Measurements from ENCODE around the genes LLGL1, SHMT1, FOXO3B and RNF112.

GRCh38 chr17:18108794-18109063 is 173 bp downstream of the MYO15A start:
- PRO-cap = no peak

DNA sequence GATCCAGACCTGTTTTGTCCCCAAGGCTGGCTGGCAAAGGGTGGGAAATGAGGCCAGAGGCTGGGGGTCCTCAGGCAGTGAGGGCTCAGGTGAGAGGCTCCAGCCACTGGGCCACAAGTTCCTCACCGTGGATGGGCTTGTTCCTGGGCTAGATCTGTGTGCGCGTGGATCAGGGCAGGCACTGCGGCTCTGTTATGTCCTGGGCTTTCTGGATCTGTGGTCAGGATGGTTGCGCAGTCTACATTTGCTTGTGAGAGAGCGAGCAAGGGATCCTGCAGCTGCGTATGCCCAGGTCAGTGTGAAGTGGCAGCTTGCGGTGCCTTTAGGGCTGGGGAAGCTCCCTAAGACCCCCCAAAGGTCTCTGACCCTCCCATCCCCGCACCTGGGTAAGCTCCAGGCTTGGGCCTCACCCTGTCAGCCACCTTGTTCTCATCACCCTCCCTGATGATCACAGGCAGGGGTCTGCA is 705 bp downstream of the MYO15A start:
- PRO-cap = no peak

DNA sequence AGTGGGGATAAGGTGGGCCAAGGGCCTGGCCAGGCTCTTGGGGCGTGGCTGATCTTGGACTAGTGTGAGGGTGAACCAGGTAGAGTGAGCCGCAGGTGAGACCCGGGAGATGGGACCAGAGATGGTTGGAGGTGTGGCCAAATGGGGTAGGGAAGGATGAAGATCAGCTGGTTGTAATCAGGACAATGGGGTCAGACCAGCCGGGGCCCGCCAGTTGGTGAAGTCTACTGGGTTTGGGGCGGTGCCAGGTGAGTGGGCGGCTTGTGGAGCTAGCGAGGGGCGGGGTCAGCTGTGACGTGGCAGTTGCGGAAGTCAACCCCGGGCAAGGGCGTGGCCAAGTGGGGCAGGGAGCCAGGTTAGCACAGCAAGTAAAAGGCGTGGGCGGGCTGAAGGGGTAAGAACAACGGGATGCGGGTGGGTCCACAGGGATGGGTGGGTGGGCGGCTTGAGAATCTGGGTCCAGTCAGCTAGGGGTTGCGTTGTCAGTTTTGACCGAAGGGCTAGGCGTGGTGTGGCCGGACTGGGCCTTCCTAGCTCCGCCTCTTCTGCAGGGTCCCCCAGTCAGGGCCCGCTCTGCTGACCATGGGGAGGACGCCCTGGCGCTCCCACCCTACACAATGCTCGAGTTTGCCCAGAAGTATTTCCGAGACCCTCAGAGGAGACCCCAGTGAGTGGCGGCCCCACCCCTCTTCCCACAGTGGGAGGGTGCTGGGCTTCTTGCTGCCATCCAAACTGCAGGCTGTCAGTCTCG is 25.5 kb upstream of the ALKBH5 start:
- PRO-cap = bidirectional peak, plus-strand start at position 371 of the sequence, minus-strand start at position 226 of the sequence

DNA sequence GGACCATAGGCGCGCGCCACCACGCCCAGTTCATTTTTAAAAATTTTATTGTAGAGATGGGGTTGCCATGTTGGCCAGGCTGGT is 1.1 kb upstream of the ALKBH5 start:
- PRO-cap = no peak

DNA sequence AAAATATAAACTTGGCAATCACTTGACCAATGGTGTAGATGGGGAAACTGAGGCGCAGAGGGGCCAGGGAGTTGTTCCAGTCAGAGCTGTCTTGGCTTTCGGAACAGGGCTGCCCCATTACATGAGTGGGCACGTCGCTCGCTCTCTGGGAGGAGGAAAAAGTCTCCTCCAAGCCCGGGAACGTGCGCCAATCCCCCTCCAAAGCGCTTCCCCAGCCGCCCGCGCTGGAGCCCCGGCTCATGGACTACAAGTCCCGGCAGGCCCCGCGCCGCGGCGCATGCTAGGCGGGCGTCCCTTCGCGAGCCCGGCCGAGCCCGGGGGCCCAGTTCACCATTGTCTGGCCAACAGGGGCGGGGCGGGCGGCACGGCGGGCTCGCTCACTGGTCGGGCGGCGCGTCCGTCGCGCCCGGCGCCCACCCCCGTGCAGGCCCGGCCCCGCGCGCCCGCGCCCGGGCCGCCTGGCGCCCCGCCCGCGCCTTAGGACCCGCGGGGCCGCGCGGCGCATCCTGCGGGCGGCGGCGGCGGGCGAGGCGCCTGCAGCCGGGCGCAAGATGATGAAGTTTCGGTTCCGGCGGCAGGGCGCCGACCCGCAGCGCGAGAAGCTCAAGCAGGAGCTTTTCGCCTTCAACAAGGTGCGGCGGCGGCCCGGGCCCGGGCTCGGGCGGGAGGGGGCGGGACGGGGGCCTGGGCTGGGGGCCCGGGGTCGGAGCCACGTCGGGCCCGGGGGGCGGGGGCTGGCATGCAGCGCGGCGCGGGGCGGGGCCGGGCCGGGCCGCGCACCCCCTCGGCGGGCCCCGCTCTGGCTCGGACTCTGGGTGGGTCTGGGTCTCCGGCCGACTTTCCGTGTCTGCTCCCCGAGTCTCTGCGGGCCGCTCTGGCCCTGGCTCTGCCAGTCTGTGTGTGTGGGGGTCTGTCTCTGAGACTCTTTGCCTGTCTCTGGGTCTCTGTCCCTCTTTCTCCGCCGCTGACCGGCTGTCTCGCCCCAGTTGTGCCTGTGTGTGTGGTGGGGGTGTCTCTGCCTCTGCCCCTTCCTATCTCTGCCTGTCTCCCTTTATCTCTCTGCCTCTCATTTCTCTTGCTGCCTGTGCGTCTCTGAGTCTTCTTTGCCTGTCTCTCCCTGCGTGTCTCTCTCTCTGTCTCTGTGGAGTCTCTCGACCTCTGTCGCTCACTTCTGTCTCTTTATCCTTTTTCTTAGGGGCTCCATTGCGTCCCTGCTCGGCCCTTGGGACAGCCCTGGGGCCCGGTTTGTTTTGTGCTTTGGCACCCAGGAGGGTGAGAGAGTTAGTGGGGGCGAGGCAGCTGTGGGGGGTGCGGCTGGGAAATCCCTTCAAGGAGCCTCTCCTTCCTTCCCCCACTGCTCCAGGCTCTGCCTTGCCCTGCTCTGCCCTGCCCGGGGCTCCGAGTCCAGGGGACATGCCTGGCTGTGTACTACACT is at the start of gene LLGL1:
Gene LLGL1 (plus strand): TSS at position 504 of the 1,435 bp plus-strand sequence.
- PRO-cap = bidirectional peak, plus-strand start at position 504 of the sequence, minus-strand start at position 246 of the sequence; unidirectional peak, plus-strand start at position 807 of the sequence

DNA sequence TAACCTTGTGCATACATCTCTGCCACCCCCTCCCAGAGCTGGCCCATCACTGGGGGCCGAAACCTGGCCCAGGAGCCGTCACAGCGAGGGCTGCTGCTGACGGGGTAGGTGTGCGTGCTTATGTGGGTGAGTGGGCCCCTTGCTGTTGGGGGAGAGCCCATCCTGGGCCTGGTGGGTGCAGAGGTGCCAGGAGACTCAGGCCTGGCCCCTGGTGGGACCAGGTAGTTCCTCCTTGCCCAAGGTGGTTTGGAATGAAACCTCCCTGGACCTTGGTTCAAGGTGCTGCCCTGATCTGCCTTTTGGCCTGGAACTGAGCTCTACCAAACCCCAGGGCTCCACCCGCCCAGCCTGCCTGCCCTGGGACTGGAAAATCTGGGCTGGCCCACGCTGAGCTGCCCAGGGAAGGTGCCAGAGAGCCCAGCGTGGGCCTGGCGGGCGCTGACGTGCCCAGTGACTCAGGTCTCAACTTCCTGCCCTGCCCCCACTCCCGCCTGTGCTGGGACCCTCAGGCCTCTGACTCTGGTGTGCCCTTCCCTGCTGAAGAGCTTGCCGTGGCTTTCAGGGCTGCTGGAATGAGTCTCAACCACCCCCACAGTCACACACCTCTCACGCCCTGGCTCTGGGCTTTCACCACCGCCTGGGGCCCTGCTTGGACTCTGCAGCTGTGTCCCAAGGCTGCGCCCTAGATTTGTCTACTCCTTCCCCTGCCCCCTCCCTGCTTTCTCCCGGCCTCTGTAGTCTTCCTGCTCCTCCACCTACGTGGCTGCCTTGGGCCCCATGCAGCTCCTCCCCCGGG is 10.2 kb downstream of the LLGL1 start:
- PRO-cap = no peak

- PRO-cap = no peak
Measured at GRCh38 chr17:18237421-18237793, 12.0 kb downstream of the LLGL1 start.

GRCh38 chr17:18257013-18257827 is 1.3 kb downstream of the FLII start:
- PRO-cap = no peak

GRCh38 chr17:18363095-18363933 is at the start of gene SHMT1:
TSS of gene SHMT1 (minus strand) at chr17:18363550.
- PRO-cap = bidirectional peak, plus-strand start at chr17:18363733, minus-strand start at chr17:18363495

- PRO-cap = unidirectional peak, minus-strand start at chr17:18682222; unidirectional peak, minus-strand start at chr17:18682266
Measured at GRCh38 chr17:18682011-18682814, at the start of gene FOXO3B. TSS of gene FOXO3B (minus strand) at chr17:18682314.

DNA sequence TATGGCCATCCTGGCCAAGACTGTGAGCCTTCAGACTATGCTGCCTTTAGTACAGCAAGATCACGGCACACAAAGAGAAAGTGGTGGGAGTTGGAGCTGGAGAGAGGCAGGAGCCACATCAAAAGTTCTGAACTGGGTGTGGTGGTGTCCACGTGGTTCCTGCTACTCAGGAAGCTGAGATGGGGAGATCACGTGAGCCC is 3.6 kb downstream of the SLC5A10 start:
- PRO-cap = no peak

DNA sequence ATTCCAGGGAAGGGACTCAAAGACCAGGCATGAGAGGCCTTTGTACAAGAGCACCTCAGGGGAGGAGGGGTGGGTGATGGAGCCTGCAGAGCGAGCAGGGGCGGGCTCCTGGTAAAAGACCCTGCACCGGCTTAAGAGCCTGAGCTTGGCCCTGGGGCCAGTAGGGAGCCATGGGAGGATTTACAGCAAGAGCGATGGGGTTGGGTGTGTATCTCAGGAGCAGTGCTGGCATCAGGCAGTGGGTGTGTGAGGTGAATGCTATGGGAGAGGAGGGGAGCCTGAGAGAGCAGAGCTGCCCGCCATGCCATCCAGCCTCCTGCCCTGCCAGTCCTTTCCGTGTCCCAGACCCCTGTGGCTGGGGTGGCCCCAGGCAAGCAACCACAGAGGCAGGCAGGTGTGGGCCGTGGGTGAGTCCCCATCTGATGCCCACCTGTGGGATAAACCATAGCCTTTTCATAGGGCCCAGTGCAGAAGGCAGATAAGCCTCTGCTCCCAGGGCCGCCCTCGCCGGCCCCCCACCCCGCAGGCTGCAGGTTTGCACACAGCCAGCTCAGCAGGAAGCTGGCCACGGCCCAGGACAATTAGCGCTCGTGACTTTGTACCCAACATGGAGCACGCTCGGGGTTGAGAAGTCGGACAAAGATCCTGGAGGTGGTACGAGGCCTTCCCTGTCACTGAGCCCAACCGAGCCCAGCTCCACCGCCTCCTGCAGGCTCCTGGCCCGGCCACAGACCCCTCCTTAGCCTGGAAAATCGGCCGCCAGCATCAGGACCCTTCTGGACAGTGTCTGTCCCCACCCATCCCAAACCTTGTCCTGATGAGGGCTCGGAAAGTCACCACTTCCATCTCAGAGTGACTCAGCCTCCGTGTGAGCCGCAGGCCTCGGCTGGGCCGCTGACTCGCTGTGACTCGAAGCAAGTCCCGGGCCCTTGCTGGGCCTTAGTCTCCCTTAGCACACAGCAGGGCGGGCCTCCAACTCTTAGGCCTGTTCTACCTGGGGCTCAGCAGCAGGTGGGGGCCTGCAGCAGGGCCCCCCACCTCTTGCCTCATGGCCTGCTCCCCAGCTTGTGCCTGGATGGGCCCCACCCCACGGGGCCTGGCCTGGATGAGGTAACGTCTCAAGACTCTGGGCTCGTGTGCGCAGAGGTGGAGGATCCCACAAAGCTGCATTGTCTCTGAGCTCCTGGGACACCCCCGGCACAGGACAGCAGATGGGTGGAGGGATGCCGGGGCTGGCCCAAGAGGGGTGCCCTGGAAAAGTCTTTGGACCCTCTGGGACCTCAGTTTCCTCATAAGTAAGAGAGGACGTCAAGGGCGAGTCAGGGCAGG is 22.8 kb downstream of the FAM83G start:
- PRO-cap = no peak

GRCh38 chr17:19250345-19250783 is 13.2 kb downstream of the EPN2 start:
- PRO-cap = no peak

DNA sequence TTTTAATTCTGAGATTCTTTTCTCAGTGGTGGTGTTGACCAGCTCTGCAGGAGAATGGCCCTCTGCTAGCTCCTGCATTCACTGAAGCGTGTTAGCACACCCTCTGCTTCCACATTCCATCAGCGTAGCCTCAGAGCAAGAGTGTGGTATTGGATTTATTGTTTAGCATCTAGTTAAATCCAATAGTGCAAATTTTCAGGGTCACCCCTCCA is 45.8 kb downstream of the B9D1 start:
- PRO-cap = no peak

DNA sequence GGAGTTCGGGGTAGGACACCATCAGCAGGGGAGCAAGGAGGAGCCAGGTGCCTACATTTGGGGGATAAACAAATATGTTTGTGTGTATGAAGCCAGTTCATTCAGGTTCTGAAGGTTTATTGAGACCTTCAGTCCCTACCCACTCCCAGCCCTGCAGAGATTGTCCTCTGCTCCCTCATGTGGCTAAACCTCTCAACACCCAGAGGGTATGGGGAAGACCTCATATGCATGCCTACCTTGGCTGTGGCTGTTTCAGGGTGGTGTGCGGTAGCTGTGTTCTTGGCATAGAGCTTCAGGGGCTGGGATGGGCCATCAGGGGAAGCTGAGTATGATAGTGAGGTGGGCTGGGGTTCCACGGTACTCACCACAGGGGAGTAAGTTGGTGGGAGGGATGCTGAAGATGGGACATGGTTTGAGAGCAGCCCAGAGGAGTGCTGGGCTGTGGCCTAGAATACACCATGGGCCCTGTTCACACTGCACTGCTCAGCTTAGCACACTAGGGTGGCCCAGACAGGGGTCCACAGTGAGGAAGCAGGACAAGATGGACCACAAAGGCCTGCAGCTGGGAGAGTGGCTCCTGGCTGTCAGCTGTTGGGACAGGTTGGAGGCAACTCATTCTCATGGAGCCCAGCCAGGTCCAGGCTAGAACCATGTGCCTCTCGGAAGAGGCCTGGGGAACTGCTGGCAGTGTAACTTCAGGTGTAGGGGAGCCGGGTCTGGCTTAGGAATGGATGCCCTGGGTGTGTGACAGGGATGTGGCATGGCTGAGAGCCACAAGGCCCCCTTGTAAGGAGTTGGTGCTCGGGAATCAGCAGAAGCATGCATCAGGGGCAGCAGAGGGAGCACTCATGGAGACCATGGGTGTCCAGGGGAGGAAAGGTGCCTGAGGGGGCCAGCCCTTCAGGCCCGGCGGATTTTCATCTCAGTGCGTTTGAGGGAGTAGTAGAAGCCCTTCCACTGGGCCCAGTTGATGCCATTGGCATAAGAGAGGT is 3.1 kb downstream of the MFAP4 start:
- PRO-cap = no peak

DNA sequence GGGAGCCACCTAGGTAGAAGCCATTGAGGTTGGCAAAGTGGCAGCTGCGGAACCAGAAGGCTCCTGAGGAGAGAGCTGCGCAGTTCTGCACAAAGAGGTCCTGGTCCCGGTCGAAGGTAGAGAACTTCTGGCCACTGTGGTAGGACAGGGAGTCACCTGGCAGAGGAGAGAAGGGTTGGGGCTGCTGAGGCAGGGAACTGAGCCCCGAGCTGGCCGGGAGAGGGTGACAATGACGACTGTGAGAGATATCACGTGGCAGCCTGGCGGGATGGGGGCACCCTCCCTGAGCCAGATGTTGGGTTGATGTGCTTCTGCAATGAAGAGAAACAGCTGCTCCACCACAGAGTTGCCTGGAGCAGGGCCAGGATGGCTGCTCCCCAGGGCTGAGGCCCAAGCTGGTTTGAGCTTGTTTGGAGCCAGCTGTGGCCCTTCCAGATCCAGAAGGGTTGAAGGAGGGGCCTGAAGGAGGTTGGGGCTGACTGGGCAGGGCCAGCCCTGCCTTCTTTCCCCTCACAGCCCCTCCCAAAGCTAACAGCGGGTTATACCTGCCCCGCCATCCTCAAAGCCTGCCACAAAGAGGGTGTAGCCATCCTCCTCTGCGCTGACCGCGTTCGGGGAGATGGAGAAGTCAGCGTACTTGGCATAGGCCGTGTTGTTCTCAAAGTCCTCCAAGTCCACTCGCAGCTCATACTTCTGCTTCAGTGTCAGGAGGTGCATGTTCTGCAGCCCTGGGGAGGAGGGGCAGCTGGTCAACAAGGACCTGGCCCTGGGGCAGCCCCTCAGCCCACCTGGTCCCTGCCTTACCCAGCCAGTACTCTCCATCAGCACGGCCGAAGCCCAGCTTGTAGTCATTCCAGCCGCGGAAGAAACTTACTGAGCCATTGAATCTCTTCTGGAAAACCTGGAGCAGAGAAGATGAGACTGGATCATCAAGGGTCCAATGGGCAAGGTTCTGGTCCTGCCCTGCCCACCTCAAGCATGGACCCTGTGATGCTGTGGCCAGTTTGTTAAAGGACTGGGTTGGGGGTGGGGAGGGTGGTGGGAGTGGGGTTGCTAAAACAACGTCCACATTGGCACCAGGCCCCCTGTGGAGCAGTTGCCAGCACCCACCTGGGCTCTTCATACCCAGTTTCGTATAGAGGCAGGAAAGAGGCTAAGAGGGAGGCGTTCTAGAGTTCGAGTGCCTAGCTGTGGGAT is 2.0 kb downstream of the MFAP4 start:
- PRO-cap = no peak

- PRO-cap = no peak
Measured at GRCh38 chr17:19410826-19411611, at the start of gene RNF112. TSS of gene RNF112 (plus strand) at chr17:19411232.

- PRO-cap = no peak
Measured at GRCh38 chr17:19446555-19446994, 35.5 kb downstream of the RNF112 start.

GRCh38 chr17:19526866-19527209 is 6.8 kb upstream of the SLC47A1 start:
- PRO-cap = no peak

DNA sequence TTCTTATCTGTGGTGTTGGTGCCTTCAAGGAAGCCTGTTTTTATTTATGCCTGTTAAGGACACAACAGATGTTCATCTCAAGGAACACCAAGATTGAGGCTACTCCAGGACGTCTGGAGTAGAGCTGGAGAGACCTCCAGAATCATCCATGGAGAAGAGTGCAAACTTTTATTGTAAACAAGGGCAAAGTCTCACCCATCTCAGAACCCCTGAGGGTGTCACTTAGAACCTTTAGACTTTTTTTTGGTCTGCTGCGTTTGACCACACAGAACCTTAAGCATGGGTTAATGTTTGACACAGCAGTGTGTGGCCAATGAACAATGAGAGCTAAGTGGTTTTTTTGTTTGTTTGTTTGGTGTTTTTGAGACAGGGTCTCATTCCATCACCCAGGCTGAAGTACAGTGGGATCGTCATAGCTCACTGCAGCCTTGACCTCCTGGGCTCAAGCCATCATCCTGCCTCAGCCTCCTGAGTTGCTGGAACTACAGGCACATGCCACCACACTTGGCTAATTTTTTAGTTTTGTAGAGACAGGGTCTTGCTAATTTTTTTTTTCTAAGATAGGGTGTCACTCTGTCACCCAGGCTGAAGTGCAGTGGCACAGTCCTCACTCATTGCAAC is 16.2 kb downstream of the SLC47A1 start:
- PRO-cap = no peak